H7 (cell line): ENCODE results near the gene CBR1.

DNA sequence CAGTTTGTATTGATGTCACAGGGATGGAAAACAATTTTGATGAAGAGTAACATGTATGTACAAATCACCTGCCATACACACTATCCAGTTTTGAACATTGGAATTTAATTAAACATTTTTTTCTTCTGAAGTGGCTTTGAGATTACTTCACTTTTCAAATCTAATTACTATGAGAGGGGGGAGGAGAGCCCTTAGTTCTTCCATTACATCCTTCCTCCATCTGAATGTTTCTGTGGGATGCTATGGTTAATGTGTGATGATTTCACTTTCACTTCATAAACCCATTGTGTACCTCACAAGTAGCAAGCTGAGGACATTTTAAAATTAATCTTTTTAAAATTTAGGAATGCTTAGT lies 156.9 kb downstream of the RUNX1 start:
- RAMPAGE, long total RNA, result no peak

DNA sequence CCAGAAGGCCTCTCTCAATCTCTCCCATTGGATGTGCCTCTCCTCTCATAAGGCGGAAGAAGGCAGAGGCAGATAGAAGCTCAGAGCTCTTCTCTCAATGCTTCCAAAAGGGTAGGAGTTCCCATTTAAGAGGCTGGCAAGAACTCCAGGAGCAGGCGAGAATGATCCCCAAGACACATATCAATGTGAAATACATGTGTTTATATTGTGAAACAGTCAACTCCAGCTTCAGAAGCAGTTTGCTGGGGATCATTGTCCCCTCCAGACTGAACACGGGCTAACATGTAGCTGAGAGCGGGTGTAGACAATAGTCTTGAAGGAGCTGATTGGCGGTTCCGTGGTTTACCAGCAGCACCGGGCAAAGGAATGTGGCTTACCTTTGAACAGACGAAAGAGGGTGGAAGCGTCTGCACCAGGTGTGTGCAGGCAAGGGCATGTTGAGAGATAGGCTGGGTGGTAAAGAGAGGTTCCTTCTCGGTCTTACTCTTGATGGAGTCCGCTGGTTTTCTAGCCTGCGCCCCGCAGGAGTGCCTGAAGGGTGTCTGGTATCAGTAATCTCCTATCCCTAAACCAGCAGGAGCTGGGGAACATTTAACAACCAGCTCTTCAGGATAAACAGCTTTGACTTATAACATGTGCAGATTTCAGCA lies 27.1 kb downstream of the RUNX1 start:
- RAMPAGE, long total RNA, result no peak

DNA sequence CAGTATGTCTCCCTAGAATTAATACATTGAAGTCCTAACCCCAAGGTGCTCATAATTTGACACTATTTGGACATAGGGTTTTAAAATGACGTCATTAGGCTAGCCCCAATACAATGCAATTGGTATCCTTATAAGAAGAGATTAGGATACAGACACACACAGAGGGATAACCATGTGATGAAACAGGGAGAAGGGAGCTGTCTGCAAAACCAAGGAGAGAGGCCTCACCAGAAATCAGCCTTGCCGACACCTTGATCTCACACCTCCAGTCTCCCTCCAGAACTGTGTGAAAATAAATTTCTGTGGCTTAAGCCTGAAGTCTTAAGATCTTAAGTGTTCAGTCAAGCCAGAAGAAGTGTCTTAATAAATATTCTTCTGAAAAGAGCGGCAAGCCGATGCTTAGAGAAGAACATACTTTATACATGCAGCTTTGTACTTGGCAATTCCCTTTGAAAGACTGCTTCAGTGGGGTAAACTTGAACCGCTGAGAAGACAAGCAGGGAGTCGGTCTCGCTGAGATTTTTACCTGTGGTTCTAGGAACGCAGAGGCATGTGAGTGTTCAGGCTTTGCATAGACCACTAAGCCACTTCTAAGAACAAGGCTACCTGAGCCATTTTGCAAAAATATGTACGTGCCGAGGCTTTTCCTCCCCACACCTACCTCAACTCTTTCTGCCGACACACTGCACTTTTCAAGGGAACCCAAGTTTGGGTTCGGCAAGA lies 3.6 kb downstream of the RUNX1 start:
- RAMPAGE, long total RNA, result no peak

DNA sequence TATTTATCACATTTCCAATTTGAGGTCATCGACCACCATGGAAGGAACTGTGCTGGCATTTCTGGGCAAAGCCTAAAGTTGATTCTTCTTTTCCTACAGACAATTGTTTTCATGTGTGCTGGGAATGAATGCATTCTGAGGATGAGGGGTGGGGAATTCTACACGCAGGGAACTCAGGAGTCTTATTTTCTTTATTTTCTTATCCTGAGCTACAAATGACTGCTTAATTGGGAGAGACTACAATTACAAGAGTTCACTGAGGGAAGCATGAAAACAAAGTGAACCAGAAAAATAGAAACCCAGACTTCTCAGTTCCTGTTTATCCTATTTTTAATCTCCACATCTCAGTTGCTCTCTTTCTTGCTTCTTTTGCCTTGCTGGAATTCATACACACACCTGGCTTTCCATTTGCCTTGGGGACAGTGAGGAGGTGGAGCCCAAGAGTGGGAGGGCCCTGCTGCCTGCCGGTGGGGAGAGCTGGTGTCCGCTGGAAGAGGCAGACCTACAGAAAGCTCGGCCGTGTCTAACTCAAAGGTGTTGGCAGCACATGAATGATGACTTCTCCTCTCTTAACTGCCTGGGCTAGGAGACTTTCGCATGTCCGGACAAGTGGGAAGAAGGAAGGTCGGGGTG lies 156.9 kb upstream of the RUNX1 start:
- RAMPAGE, long total RNA, result no peak

GRCh38 chr21:35256443-35257068 lies 207.5 kb upstream of the RUNX1 start:
- RAMPAGE, long total RNA, result no peak

- RAMPAGE, long total RNA, result no peak
These were observed 450.4 kb upstream of the RUNX1 start for GRCh38 chr21:35499484-35499932.

DNA sequence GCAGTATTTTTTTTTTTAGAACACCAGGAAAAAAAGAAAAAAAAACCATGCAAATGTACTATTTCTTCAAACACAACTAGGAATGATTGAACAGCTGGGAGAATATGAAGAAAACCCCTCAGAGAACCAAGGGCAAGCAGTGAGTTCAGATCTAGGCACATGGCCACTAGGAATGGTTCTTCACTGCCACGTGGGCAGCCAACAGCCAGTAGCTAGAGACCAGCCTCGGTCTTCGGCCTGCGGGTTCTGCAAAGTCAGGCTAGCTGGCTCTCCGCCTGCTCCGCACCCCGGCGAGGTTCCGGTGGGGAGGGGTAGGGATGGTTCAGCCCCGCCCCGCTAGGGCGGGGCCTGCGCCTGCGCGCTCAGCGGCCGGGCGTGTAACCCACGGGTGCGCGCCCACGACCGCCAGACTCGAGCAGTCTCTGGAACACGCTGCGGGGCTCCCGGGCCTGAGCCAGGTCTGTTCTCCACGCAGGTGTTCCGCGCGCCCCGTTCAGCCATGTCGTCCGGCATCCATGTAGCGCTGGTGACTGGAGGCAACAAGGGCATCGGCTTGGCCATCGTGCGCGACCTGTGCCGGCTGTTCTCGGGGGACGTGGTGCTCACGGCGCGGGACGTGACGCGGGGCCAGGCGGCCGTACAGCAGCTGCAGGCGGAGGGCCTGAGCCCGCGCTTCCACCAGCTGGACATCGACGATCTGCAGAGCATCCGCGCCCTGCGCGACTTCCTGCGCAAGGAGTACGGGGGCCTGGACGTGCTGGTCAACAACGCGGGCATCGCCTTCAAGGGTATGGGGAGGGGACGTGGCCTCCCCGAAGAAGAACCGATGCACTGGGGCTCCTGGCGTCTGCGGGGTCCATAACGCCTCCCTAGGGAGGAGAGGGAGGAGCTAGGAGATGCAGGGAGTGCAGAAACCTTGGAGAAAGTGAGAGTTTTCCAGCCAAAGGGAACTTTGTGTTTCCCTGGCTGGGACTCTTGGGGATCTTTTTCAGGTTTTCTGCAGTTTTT lies at the start of gene CBR1:
TSS of gene CBR1 (plus strand) at position 408 of the 1,008 bp plus-strand sequence.
- RAMPAGE, long total RNA, result start-site peak on the plus strand centred at position 382 of the sequence, 65 bp wide, 907 reads

DNA sequence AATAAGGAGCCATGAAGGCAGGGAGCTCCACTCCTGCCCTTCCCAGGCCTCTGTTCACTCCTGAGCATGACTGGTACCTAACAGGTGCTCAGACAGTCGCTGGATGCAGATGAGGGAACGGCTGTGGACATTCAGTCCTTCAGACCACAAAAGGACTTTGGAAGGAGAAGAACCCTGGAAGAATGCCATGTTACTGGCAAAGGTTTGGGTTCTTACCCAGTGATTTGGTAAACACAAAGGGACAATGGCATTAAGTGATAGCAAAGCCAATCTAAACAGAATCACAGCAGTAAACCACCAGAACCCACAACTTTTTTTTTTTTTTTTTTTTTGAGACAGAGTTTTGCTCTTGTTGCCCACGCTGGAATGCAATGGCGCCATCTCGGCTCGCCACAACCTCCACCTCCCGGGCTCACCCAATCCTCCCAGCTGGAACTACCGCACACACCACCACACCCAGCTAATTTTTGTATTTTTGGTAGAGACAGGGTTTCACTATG lies 7.6 kb upstream of the CBR3 start:
- RAMPAGE, long total RNA, result no peak

DNA sequence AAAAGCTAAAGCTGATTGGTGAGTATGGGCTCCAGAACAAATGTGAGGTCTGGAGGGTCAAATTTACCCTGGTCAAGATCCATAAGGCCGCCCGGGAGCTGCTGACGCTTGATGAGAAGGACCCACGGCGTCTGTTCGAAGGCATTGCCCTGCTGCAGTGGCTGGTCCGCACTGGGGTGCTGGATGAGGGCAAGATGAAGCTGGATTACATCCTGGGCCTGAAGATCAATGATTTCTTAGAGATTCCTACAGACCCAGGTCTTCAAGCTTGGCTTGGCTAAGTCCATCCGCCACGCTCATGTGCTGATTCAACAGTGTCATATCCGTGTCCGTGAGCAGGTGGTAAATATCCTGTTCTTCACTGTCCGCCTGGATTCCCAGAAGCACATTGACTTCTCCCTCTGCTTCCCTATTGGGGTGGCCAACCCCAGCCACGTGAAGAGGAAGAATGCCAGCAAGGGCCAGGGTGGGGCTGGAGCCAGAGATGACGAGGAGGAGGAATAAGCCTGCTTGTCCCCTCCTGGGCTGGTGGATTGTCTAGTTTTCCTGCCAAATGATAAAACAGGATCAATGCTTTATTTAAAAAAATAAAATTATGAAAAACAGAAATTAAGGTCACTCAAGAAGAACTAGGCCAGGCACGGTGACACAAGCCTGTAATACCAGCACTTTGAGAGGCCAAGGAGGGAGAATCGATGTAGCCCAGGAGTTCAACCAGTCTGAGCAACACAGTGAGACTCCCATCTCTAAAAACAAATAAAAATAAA lies 2.2 kb upstream of the CBR3 start:
- RAMPAGE, long total RNA, result no peak

DNA sequence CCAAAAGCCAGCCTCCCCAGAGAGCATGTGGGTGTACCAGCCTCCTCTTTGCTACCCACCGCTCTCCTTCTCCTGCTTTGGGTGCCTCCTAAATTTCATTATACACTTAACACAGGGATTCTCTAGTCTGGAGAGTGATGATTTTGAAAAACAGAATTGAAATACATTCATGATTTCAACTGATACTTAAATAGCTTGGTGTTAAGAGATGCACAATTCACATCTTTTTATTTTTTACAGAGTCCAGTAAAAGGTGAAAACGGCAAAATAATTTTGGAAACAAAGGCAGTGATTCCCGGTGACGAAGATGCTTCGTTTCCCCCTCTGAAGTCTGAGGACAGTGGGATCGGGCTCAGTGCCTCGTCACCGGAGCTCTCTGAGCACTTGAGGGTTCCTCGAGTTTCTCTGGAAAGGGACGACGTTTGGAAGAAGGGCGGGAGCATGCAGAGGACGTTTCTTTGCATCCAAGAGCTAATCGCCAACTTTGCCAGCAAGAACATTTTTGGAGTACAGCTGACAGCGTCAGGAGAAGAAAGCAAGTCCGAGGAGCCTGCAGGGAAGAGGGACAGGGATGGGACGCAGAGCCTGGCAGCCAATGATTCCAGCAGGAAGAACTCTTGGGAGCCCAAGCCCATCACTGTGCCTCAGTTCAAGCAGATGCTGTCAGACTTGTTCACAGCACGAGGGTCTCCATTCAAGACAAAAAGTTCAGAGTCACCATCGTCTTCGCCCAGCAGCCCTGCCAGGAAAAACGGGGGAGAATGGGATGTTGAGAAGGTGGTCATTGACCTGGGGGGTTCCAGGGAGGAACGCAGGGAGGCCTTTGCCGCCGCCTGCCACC lies 73.8 kb downstream of the DOP1B start:
- RAMPAGE, long total RNA, result no peak

- RAMPAGE, long total RNA, result no peak
These were observed 74.0 kb upstream of the MORC3 start for GRCh38 chr21:36245809-36246638.

DNA sequence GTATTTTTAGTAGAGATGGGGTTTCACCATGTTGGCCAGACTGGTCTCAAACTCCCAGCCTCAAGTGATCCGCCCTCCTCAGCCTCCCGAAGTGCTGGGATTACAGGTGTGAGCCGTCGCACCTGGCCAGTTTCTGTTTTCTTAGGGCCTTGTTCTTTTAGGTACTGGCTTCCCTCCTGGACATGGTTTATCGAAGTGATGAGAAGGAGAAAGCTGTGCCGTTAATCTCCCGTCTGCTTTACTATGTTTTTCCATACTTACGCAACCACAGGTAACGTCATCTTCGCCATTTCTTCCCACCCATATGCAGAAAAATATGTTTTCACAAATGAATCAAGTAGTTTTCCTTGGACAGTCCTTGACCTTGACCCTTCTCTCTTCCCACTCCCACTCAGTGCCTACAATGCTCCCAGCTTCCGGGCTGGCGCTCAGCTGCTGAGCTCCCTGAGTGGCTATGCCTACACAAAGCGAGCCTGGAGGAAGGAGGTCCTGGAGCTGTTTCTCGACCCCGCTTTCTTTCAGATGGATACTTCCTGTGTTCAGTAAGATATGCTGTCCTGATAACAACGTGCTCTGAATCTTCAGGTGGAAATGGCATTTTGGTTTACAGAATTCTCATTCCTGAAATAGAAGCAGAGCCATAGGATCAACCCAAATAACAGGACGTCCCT lies 42.0 kb upstream of the MORC3 start:
- RAMPAGE, long total RNA, result no peak

- RAMPAGE, long total RNA, result no peak
These were observed 2.9 kb upstream of the CHAF1B start for GRCh38 chr21:36382407-36382606.

DNA sequence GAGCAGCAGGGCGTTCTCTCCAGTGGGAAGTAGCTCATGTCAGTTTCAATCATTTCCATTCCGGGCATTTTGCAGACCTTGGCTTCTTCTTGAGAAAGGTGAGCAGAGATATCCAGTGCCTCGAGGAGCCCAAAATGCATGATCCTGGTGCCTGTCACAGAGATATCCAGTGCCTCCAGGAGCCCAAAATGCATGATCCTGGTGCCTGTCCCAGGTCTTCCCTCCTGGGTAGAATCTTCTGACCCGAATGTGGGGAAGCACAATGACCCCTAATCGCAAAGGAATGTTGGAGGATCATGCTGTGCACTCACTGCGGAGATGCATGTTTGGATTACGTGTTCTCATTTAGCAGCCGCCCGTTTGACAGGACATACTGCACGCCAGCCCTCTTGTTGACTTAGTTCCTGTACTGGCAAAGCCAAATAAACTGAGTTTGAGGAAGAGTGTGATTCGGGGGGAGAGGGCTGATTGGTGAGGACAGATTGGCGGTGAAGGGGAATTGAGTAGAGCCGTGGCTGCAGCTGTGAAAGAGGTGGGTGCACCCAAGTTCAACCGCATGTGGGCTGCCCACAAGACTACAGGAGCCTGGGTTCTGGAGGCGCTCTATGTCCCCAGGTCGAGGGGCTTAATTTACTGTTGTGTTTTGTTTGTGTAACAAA lies 85.9 kb upstream of the SIM2 start:
- RAMPAGE, long total RNA, result no peak

DNA sequence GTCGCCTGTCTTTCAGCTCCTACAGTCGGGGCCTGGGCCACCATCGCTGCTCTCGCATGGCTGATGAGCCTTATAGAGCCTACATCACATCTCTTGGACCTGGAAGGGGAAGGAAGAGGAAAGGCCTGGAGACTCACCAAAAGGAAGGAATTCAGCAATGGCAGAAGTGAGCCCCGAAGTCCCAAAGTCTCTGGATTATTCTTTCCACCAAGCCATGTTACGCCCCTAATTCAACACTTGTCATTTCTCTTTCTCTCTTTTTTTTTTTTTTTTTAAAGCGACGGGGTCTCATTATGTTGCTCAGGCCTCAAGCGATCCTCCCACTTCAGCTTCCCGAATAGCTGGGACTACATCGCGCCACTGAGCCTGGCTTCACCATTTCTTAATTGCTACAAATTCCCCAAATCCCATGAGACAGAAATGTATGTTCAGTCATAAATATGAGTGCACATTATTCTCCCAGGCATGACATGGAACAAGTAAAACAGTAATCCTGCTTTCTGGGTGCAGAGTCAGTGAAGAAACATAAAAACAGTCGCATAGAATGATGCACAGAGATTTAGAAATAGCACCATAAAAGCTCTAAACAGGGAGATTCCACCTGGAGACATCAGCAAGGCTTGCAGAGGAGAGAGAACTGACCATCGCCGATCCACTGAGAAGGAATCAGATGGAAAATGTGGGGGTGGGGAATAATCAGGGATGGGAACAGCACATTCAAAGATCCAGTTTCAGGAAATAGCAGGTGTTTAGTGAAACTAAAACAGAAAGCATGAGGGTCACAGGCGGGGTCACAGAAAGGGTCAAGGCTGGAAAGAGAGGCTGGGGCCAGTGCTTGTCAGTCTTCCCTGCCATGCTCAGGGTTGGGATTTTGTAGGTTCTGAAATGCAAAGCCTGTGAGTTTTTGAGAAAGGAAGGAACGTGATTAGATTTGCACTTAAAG lies 103.5 kb downstream of the HLCS start:
- RAMPAGE, long total RNA, result no peak

- RAMPAGE, long total RNA, result no peak
These were observed 19.3 kb upstream of the HLCS start for GRCh38 chr21:36985733-36986149.

- RAMPAGE, long total RNA, result no peak
These were observed 3.4 kb downstream of the RIPPLY3 start for GRCh38 chr21:37009768-37010477.

DNA sequence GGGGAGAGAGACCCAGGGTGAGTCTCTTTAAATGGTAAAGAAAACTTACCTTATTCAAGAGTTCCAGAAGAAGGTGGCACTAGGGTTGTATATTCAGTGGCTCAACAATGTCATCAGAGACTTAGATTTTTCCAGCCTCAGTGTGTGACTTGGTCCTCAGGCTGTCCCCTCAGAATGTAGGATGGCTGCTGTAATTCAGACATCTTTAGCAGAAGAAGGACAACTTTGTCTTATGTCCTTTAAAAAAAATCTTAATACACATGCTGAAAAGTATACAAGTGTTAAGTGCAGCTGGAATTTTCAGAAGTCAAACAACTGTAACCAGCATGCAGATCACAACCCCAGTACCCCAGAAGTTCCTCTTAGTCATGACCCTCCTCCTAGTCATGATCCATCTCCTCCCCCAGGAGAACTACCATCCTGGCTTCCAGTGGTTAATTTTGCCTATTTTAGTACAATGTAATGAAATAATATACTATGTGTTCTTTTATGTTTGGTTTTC lies 32.3 kb downstream of the TTC3 start:
- RAMPAGE, long total RNA, result no peak

DNA sequence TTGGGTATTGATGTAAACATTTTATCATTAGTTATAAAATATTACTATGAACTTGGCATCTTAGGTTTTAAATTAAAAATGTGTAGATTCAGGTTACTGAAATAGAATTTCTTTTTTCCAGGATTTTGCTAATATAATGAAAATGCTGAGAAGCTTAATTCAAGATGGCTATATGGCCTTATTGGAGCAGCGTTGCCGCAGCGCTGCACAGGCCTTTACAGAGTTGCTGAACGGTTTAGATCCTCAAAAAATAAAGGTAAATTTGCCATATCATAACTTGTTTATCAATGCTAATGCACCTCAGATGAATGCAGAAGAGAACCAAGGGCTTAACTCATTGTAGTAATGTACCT lies 62.2 kb downstream of the TTC3 start:
- RAMPAGE, long total RNA, result no peak

- RAMPAGE, long total RNA, result no peak
These were observed 86.4 kb downstream of the TTC3 start for GRCh38 chr21:37159534-37159772.